Mesenchymal stem cell of the bone marrow (primary cell): Measurements from ENCODE around the gene PIM1.

DNA sequence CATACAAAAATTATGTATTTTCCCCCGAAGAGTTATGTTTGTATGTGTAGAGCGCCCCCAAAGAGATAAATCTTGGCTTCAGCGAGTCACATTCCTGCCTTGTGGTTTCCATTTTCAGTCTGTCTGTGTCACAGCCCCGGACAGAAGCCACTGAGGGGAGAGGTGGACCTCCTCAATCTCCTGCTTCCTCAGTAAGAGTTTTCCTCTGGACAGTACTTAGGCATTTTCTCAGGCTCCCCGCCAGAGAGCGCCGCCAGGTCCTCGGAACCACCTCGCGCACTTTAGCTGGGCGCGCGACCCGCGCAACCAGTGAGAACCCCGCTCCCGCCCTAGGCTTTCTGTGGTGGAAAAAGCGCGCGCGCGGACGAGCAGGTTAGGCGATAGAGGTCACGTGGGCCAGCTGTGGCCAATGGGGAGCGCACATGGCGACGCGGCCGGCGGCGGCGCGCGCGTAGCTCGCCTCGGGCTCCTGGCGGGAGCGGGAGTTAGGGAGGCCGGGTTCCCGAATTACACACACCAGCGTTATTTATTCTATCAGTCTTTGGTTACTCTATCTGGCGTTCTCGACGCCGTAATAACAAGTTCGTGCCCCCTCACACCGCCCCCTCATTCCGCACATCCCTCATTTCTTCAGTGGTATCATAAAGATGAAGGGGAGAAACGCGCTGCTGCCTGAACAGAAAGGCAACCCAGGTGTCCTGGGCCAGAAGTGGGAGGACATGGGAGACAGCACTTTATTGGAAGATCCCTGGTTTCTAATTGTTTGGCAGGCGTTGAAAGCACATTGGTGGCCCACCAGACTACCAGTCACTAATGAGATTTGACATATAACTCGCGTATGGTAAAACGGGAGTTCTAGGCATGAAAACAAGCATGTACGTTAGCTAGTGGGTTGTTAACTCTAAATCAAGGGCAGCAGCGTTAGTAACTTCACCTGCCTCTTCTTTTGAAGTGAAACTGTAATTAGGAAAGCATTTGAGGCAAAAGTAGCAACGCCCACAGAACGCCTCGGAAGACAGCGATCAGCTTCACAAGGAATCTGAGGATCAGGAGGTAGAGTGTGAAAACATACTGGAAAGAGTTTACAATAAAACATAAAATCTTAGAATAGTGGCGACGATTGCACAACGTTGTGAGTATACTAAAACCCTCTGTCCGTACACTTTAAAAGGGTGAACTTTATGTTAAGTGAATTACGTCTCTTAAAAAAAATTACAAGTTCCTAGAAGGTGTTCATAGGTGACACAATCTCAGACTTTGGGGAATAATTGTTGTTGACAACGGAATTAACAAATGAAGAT lies 19.1 kb downstream of the PXT1 start:
- CAGE, long polyA plus RNA, result no peak

GRCh38 chr6:36466504-36466983 lies 23.7 kb downstream of the KCTD20 start:
- CAGE, long polyA plus RNA, result no peak

GRCh38 chr6:36510084-36510582 lies 37.1 kb downstream of the STK38 start:
- CAGE, long polyA plus RNA, result no peak

DNA sequence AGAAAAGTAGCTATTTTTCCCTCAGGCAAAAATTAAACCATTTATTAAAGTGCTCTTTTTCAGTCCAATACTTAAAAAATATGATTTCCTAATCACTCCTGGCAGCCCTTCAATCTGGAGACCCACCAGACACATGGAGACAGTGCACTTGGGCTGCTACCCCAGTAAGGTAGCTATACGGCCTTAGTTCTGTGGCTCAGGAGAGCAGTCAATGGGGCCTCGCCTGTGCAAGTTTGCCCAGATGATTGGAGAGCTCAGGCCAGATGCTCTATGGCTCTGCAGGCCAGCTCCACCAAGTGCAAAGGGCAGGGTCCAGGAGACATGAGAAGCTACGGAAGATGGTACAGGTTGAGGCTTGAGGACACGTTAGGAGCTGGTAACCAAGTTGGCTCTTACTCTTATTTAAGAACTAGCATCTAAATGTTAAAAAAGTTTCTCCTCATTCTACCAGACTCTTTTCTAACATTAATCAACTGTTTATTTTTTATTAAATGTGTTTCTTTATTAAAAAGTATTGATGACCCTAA lies 30.7 kb downstream of the STK38 start:
- CAGE, long polyA plus RNA, result no peak

GRCh38 chr6:36605162-36605665 lies 11.1 kb downstream of the SRSF3 start:
- CAGE, long polyA plus RNA, result no peak

DNA sequence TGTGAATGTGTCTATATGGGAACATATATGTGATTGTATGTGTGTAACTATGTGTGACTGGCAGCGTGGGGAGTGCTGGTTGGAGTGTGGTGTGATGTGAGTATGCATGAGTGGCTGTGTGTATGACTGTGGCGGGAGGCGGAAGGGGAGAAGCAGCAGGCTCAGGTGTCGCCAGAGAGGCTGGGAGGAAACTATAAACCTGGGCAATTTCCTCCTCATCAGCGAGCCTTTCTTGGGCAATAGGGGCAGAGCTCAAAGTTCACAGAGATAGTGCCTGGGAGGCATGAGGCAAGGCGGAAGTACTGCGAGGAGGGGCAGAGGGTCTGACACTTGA lies 29.8 kb downstream of the SRSF3 start:
- CAGE, long polyA plus RNA, result no peak

GRCh38 chr6:36683336-36683798 lies 4.9 kb downstream of the CDKN1A start:
- CAGE, long polyA plus RNA, result no peak

- CAGE, long polyA plus RNA, result no peak
These were observed 5.3 kb downstream of the CDKN1A start for GRCh38 chr6:36683799-36684175.

GRCh38 chr6:36742994-36743494 lies 45.4 kb downstream of the RAB44 start:
- CAGE, long polyA plus RNA, result no peak

DNA sequence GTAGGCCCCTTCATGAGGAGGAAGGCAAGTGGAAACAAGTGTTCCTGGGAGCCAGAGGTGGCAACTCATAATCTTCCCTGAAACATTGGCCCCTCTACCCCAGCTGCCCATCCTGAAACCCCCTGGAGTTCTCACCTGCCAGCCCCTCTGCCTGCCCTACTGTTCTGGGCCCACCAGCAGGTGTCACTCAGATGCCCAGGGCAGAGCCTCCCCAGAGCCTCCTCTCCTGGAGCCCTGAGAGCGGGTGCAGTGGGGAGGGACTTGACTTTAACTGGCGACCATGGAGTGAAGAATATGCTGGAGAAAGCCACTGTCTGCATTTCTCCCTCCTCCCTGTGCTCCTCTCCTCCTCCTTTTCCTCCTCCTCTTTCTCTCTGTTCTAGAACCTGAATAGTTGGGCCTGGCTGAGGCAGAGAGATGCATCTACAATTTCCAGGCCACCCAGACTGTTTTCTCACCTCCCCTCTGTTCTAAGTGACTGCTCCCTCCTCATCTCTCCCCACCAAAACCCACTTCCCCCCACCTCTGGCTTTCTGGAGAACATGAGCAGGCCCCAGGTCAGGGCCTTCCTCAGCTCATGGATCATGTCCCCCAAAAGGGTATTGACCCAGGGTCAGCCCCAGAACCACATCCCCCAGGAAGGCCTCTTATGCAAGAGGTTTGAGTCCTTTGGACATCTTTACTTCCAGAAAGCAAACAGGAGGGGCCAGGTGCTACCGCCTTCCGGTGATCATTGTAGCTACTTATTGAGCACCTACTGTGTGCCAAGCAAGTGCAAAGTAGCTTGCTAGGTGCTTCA lies 2.7 kb downstream of the CPNE5 start:
- CAGE, long polyA plus RNA, result no peak

GRCh38 chr6:36962760-36963374 lies 8.3 kb downstream of the PI16 start:
- CAGE, long polyA plus RNA, result no peak

GRCh38 chr6:36968020-36969197 lies 13.9 kb downstream of the PI16 start:
- CAGE, long polyA plus RNA, result no peak

- CAGE, long polyA plus RNA, result no peak
These were observed 7.6 kb downstream of the MTCH1 start for GRCh38 chr6:36978288-36978984.

GRCh38 chr6:36985802-36985979 lies 305 bp downstream of the MTCH1 start:
- CAGE, long polyA plus RNA, result no peak

DNA sequence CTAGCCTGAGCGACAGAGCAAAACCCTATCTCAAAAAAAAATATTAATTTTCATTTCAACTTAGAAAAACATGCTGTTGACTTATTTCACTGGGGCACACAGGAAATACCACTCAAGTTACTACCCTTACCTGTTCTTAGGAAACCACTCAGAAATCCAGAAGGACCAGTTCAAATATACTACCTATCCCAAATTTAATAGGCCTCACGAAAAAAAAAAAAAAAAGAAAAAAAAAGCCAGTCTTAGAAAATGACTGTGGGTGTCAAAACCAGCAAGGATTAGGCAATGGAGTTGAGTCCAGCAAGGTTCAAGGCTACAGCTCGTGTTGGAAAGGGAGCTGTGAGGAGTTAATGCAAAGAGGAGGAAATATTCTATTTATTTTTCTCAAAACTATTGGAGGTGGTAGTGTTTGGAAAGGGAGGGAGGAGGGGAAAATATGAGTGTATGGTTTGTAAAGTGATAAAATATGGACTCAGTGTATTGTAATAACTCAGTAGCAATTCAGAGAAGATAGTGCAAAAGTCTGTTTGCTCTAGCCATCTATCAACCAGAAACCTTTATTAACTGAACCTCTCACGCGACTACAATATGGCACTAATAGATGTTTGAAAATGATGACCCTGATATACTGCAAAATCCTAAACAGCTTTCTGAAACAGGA lies 33.7 kb upstream of the PIM1 start:
- CAGE, long polyA plus RNA, result no peak

- CAGE, long polyA plus RNA, result no peak
These were observed 14.6 kb upstream of the PIM1 start for GRCh38 chr6:37155272-37155782.

DNA sequence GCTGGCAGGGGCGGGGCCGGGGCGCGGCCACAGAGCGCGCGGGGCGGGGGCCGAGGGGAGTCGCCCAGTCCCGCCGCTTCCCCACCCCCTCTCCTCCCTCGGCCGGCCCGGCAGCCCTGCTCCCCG lies 149 bp upstream of the PIM1 start:
- CAGE, long polyA plus RNA, result no peak

DNA sequence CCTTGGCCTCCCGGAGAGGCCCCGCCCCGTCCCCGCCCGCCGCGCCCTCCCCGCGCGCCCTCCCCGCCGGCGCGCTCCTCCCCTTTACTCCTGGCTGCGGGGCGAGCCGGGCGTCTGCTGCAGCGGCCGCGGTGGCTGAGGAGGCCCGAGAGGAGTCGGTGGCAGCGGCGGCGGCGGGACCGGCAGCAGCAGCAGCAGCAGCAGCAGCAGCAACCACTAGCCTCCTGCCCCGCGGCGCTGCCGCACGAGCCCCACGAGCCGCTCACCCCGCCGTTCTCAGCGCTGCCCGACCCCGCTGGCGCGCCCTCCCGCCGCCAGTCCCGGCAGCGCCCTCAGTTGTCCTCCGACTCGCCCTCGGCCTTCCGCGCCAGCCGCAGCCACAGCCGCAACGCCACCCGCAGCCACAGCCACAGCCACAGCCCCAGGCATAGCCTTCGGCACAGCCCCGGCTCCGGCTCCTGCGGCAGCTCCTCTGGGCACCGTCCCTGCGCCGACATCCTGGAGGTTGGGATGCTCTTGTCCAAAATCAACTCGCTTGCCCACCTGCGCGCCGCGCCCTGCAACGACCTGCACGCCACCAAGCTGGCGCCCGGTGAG lies at the start of gene PIM1:
Gene PIM1 (plus strand): TSS at position 87 of the 597 bp plus-strand sequence.
- CAGE, long polyA plus RNA, result no peak

GRCh38 chr6:37172005-37172331 lies 2.0 kb downstream of the PIM1 start:
- CAGE, long polyA plus RNA, result no peak

GRCh38 chr6:37454607-37455164 lies 21.7 kb downstream of the CMTR1 start:
- CAGE, long polyA plus RNA, result no peak